Measurements from ENCODE around the gene BEST2.

- PRO-cap, 4 experiments: no peak in any of the 4 experiments
- RAMPAGE, long total RNA, 4 experiments: no peak in any of the 4 experiments
These were observed 6.1 kb upstream of the WDR83OS start for GRCh38 chr19:12675152-12675949.

DNA sequence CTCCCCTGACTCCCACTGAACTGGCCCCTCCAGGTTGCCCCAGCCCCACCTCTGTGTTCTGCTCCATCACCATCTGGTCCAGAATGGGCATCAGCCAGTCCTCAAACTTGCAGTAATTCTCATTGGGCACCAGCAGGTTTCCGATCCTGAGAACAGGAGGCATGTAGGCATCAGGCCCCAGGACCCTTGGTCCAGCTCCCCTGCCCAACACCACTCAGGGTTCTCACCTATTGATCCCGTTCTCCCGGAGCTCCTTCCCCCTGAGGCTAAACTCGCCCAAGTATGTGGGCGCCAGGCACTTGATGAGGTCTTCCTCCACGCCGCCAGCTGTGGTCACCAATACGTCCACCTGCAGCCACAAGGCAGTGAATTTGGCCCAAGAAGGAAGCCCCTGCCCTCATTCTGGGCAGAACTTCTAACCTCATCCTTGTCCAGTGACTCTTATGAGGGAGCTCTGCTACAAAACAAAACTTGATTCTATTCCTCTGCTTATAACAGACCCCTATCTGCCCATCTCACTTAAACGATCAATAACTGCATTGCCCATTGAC is 2.0 kb downstream of the DHPS start:
- PRO-cap, 4 experiments: no peak in any of the 4 experiments
- RAMPAGE, long total RNA, 4 experiments: no peak in any of the 4 experiments

DNA sequence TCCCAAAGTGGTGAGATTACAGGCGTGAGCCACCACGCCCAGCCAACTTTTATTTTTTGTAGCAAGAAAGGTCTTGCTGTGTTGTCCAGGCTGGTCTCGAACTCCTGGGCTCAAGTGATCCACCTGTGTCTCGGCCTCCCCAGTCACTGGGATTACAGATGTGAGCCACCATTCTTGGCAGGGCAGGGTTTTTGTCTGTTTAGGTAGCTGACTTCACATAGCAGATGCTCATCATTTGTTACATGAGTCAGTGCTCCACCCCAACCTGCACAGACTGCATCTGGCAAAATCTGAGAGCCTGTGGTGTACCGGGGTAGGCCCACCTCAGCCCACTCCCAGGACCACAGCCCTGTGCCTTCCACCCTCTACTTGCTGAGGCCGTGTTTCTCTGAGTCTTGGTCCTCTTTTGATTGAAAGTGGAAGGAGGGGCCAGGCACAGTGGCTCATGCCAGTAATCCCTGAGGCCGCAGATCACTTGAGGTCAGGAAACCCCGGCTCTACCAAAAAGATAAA is 4.2 kb upstream of the TNPO2 start:
- PRO-cap, 4 experiments: no peak in any of the 4 experiments
- RAMPAGE, long total RNA, 4 experiments: no peak in any of the 4 experiments

- PRO-cap, 4 experiments: no peak in any of the 4 experiments
- RAMPAGE, long total RNA, 4 experiments: no peak in any of the 4 experiments
These were observed at the start of gene BEST2 for GRCh38 chr19:12751444-12751933. BEST2 (plus strand) TSS chr19:12751791.

DNA sequence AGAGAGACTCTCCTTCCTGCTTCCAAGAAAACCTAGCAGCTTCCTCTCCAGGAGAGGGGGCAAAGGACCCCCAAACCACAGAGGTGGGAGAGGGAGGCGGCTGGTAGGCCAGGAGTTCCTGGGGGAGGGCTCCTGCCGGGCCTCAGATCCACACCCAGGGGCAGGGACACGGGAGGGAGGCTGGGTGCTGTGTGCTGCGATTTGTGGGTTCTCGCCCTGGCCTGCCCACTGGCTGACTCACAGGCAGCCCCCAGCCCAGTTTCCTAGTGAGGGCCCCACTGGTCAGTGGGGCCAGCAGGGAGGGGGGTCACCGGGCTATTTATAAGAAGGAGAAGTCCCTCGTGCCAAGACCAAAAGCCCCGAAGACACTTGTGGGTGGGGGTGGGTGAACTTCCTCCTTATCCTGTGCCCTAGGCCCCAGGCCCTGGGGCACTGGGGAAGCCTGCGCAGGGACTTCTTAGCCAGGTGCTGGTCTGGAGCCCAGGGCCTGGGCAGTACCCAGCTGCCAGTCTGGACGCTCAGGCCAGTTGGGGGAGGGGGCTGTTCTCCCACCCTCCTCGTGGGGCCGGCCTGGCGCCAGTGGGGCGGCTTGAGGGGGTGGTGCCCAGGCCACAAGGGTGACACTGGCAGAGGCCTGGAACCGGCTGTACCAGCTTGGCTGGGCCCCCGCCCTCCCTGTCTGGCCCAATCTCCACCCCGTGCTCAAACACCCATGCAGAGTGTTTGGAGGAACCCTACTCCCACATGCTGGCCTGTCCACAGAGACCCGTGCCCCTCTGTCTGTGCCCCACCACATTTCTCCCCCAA is 5.0 kb upstream of the JUNB start:
- PRO-cap, 4 experiments: peak in 4 of 4 experiments; most common plus-strand start position 413 of the sequence (in 2); most common minus-strand start position 230 of the sequence (in 4)
- RAMPAGE, long total RNA, 4 experiments: start-site peak on the minus strand in 1 of 4 experiments, centred at position 263 of the sequence, 6 reads per replicate

DNA sequence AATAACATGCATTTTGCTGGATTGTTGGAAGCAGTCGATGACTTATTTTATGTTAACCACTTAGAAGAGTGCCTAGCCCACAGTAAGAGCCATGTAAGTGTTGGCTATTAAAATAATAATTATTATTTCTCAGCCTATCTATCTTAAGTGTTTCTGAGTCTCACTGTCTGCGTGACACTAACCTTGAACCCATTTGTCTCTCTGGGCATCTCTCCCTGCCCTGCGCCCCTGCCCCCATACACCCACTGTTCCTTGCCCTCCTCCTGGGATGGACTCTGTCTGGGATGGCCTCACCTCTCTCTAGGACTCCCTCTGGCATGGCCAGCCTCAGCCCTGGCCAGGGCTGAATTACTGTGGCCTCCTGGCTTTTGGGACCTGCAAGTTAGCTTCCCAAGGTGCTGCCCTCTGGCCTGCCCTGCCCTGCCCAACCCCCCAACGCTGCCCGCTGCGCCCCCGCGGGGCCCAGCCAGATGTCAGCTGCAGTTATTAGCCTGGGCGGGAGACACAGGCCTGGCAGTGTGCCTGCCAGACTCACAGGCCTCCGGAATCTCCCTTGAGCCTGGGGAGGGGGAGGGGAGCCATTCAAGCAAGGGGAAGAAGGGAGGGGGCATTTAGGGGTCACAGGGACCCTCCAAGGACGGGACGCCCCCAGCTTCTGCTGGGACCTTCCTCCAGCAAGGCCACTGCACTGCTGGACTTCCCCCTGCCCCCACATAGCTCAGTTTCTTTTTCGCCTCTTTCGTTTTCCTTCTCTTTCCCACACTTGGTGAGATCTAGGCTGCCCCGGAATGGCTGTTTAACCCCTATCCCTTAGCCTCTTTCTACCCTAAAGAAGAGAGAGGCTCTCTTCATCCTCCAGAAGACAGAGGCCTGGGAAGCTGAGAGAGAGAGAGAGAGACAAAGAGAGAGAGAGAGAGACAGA is 2.7 kb upstream of the JUNB start:
- PRO-cap, 4 experiments: peak in 2 of 4 experiments; most common plus-strand start position 858 of the sequence (in 2); most common minus-strand start position 699 of the sequence (in 2)
- RAMPAGE, long total RNA, 4 experiments: no peak in any of the 4 experiments

- PRO-cap, 4 experiments: no peak in any of the 4 experiments
- RAMPAGE, long total RNA, 4 experiments: no peak in any of the 4 experiments
These were observed 1.4 kb downstream of the JUNB start for GRCh38 chr19:12792796-12793002.

DNA sequence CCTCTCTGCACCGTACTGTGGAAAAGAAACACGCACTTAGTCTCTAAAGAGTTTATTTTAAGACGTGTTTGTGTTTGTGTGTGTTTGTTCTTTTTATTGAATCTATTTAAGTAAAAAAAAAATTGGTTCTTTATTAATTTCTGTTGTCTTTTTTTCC is 1.8 kb downstream of the JUNB start:
- PRO-cap, 4 experiments: no peak in any of the 4 experiments
- RAMPAGE, long total RNA, 4 experiments: no peak in any of the 4 experiments

DNA sequence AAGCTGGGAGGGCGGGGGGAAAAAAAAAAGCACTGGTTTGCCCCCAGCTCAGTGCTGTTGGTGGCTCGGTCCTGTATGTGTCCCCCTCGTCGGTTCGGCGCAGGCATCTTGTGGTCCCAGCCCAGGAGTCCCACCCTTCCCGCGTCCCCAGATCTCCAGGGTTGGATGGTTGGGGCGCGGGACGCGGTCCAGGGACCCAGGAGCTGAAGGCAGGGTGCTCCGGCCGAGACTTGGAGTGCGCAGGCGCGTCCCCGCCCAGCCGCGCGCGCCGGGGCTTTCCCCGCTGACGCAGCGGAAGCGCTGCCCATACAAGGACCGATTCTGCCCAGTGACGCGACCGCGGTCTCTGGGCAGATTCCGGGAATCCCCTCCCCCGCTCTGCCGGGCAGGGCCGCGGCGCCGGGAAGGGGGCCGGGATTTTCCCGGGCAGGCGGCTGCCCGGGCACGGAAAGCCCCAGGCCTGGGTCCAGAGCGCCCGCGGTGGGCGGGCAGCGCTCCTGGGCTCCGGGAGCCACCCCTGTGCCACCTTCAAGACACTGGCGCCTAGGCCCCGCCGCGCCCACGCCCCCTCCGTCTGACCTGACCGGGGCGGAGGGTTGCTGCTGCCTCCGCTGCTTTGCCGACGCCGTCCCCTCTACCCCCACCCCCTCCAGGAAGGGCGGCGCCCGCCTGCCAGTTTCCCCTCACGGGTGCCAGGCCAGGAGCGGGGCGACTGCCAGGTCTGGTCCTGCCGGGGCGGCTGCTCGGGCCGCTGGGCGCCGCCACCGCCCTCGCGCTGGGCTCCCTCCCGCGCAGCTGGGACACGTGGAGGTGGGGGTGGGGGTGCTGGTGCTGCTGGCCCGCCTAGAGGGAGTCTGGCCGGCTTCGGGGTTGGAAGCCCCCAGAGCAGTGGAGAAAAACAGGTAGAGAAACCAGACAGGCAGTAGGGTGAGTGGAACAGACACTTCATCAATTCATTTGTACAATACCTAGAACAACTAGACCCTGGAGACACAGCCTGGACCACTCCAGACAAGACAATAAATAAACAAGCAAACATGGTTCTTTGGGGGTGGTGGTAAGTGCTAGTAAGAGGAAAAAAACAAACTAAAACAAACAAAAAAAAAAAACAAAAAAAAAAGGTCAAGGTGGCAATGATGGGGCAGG is 2.4 kb downstream of the JUNB start:
- PRO-cap, 4 experiments: peak in 4 of 4 experiments; most common plus-strand start position 711 of the sequence (in 4); most common minus-strand start position 636 of the sequence (in 3)
- RAMPAGE, long total RNA, 4 experiments: start-site peak on the minus strand in 4 of 4 experiments, centred at positions 179 to 226 of the sequence, 10 to 46 reads per replicate

GRCh38 chr19:12833409-12834057 is 846 bp downstream of the RTBDN start:
- PRO-cap, 4 experiments: no peak in any of the 4 experiments
- RAMPAGE, long total RNA, 4 experiments: no peak in any of the 4 experiments

- PRO-cap, 4 experiments: no peak in any of the 4 experiments
- RAMPAGE, long total RNA, 4 experiments: no peak in any of the 4 experiments
These were observed 3.5 kb upstream of the SYCE2 start for GRCh38 chr19:12922581-12922926.

DNA sequence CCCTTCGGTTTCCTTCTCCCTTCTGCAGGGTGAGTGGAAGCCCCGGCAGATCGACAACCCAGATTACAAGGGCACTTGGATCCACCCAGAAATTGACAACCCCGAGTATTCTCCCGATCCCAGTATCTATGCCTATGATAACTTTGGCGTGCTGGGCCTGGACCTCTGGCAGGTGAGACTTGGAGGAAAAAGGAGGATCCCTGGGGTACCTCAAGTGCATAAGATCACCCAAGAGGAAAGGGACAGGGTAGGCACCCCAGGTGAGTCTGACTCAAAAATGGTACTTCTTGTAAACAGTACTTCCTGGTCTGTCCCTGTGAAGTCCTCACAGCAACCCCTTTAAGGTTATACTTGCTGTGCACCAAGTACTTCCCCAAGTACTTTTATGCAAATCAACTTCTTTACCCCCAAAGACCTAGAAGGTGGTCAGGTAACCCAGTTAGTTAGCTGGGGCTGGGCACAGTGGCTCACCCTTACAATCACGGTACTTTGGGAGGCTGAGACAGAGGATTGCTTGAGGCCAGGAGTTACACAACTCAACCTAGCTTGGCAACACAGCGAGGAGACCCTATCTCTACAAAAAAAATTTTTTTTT is 2.4 kb downstream of the CALR start:
- PRO-cap, 4 experiments: no peak in any of the 4 experiments
- RAMPAGE, long total RNA, 4 experiments: no peak in any of the 4 experiments

GRCh38 chr19:12946779-12947699 is 1.4 kb downstream of the RAD23A start:
- PRO-cap, 4 experiments: no peak in any of the 4 experiments
- RAMPAGE, long total RNA, 4 experiments: no peak in any of the 4 experiments

DNA sequence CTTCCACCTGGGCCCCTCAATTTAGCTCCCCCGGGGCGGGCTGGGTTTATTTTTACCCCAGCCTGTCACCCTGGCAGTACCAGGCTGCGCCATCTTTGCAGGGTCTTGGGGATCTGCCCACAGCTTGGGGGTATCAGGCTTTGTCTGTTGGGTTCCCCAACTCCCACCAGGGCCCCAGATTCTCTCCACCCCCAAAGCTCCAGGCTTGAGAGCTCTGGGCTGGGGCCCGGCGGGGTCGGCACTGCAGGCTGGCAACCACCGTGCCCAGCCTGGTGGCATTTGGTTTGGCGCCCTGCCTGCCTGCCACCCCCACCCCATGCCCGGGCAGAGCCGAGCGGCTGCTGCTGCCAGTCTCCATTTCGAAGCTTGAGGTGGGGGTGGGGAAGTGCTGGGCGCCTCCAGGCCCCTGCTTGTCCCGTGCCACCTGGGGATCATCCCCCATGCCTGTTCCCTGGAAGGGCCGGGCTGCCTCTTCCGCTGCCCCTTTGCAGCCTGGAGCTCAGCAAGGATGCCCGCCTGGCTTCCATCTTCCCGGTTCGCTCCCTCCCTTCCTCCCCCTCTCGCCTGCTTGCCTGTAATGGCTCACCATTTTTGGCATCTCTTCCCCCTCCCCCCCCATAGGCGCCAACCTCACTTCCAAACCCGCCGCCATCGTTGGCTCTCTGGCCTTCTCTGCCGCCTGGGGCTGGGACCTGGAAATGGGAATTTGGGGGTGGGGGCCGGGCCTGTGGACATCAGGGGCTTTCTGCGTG is 11.5 kb downstream of the NFIX start:
- PRO-cap, 4 experiments: no peak in any of the 4 experiments
- RAMPAGE, long total RNA, 4 experiments: no peak in any of the 4 experiments

GRCh38 chr19:13012721-13013633 is 17.7 kb downstream of the NFIX start:
- PRO-cap, 4 experiments: peak in 4 of 4 experiments; most common plus-strand start chr19:13013106 (in 2); most common minus-strand start chr19:13013395 (in 2)
- RAMPAGE, long total RNA, 4 experiments: no peak in any of the 4 experiments

DNA sequence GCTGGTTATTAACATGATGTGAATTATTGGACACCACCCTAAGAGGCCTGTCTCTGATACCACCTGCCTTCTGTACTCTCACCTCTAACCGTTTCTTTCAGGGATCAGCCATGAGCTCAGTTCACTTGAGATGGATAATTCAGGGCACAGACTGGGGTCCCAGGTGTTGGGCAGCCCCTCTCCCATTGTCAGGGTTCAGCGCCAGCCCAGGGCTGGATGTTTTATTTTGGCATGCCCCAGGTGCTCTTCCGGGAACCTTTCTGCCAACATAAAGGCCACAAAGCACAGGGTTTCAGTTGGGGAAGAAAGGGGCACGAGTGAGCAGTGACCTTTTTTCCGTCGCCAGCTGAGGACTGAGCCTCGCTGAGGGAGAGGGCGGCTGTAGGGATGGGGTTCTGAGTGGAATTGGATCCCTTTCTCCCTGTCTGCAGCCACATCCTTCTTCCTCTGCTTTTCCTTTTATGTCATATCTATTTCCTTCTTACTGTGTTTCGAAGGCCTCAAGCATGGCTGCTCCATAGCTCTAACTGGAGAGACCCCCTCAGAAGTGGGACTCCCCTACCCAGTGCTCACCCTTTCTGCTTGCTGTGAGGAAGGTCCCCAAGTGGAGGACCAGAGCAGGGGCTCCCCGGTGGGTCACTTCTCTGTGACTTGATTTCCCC is 26.1 kb downstream of the NFIX start:
- PRO-cap, 4 experiments: no peak in any of the 4 experiments
- RAMPAGE, long total RNA, 4 experiments: no peak in any of the 4 experiments

- PRO-cap, 4 experiments: no peak in any of the 4 experiments
- RAMPAGE, long total RNA, 4 experiments: no peak in any of the 4 experiments
These were observed 49.7 kb downstream of the LYL1 start for GRCh38 chr19:13052733-13053583.

DNA sequence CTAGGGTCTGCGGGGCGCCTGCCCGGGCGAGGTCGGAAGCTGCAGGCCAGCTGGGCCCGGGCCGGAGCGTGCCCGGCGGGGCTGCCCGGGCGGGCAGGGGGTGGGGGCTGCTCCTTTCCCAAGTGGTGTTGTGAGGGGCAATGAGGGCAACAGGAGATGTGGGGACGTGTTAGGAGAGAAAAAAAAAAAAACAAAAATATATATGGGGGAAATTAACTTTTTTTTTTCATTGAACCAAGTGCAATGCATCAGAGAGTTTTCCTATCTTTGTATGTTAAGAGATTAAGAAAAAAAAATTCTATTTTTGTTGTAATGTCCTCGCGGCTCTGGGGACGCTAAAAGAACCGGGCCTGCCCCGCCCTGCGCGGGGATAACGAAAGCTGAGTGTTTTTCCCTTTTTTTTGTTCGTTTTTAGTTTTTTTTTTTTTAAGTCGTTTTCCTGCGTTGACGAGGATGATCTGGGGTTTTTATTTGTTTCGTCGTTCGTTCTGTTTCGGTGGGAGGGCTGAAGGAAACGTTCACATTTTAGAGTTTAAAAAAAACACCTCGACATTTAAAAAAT is 5.8 kb downstream of the LYL1 start:
- PRO-cap, 4 experiments: no peak in any of the 4 experiments
- RAMPAGE, long total RNA, 4 experiments: no peak in any of the 4 experiments

GRCh38 chr19:13103240-13103399 is 462 bp upstream of the LYL1 start:
- PRO-cap, 4 experiments: peak in 4 of 4 experiments; most common plus-strand start chr19:13103343 (in 4)
- RAMPAGE, long total RNA, 4 experiments: no peak in any of the 4 experiments

DNA sequence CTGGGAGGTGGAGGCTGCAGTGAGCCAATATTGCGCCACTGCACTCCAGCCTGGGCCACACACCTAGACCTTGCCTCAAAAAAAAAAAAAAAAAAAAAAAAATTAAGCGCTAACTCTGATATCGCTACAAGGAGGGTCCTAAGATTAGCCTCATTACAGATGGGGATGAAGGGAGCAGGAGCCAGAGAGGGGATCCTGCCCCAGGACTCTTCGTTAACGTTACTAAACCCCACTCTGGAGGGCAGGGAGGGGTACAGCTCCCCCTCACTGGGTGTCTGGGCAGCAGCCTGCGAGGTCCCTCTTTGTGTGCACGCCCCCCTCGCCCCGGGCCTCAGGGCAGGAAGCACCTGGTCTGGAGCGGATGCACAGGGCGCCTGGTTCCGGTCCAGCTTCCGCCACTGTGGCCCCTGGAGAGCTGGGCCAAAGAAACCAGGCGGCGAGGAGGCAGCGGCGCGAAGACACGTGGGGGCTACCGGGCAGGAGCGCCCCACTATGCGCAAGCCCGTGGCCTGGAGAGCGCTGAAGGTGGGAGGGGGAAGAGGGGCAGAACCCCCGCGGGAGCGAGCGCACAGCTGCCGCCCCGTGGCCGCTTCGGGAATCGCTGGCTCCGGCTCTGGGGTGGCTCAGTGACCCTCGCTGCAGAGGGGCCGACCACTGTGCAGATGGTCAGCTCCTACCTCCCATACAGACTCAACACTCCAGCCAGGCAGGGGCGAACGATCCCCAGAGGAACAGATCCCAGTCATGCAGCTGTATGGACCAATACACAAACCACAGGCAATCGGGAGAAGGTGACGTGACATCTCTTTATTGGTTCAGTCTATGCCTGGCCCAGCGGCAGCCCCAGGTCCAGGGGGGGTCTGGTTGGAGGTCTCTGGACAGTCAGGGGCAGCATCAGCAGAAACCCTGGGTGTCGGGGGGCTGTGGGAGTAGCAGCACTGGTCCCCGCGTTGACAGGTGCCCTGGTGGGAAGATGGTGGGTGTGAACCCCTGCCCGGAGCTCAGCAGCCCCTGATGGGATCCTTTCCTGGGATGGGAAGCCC is 1.8 kb upstream of the LYL1 start:
- PRO-cap, 4 experiments: peak in 3 of 4 experiments; most common plus-strand start position 597 of the sequence (in 2); most common minus-strand start position 212 of the sequence (in 1)
- RAMPAGE, long total RNA, 4 experiments: start-site peak on the plus strand in 3 of 4 experiments, centred at positions 397 to 599 of the sequence, 17 to 74 reads per replicate